ENCODE measurements around a stretch of chr18.

DNA sequence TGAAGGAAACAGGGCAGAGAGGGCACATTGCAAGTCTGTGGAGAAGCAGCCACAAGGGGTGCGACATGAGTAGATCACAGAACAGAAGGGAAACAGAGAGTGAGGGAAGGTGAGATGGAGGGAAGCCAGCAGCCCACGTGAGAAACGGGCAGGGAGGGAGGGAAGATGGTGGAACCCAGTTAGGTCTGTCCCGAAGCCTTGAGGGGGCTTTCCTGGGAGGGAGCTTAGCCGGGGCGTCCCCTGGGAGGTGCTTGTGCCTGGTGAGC, 34.3 kb downstream of the NAPG start:
- PRO-cap = no peak

GRCh38 chr18:10794562-10795152, 268.8 kb downstream of the NAPG start:
- PRO-cap = no peak

DNA sequence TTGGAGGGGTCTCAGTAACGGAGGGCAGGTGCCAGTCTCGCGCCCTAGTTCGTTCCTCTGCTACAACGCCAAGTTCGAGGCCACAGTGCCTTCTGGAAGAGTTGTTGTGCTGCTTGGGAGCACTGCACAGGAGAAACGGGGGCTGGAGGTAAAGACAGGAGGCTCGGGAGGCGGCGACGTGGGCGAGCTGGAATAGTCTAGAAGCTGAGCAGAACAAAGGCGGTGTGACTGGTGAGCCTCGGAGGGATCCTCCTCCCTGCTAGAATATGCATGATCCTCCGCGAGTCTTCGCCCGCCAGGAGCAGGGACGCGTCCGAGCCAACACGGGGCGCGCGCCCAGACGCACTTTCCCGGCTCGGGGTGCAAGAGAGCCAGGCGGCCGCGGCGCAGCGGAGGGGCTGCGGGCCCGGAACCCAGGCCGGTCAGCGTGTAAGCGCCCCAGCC, 62.2 kb downstream of the GNAL start:
- PRO-cap = bidirectional peak, plus-strand start at position 283 of the sequence, minus-strand start at position 215 of the sequence

DNA sequence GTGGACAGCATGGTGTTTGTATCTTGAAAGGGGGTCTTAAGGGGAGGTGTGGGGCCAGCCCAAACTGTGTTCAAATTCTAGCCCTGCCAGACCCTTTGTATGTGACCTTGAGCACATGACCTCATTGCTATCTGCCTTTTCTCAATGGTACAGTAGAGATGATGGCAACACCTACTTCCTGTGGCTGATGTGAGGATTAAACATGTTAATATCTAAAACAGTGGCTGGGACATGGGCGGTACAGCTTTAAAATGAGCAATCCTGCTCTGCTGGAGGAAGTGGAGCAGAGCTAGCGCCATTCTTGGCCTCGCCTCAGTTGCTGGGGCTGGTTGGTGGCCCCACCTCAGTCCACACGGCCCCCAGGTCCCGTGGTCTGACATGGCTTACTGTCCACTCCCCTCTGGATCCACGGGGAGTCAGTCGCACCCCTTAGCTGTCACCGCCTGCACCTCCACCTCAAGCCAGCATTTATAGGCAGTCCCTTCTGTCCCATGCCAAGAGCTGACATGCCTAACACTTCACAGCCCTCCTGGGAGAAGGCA, 71.8 kb downstream of the GNAL start:
- PRO-cap = no peak

DNA sequence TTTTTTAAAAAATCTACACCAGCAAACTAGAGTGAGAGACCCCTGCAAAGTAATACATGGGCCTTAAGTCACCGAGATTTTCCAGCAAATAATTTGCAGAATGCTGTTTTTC, 256 bp downstream of the MPPE1 start:
- PRO-cap = no peak

DNA sequence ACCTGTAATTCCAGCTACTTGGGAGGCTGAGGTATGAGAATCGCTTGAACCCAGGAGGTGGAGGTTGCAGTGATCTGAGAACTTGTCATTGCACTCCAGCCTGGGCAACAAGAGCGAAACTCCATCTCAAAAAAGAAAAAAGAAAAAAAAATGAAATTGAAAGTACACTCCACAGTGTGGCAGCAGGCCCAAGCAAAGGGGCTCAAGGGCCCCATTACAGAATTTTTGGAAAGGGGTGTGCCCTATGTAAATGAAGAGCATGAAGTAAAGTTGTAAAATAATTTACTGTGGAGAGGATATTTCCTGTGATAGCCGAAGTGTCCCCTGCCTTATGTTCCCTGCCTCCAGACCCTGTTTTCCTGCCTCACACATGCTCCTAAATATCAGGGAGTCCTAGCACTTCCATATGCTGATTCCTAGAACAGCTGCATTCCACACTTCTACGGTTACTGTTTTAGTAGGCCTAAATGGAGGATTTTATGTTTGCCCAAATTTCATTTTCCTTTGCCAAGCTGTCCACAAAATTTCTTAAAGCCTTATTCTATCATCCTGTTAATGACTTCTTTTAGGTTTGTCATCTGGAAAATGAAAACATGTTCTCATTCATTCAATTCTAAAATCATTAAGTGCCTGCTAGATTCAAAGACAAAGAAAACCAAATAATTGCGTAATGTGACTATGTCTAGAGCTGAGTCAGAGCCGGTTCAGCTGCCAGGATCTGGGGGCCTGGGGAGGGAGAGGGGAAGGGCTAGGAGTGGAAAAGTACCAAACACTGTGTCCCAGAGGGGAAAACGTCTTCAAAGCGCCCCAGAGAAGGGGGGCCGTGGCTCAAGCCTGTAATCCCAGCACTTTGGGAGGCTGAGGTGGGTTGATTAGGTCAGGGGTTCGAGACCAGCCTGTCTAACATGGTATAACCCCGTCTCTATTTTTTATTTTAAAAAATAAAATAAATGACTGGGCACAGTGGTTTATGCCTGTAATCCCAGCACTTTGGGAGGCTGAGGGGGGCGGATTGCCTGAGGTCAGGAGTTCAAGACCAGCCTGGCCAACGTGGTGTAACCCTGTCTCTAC, 25.9 kb upstream of the IMPA2 start:
- PRO-cap = no peak

DNA sequence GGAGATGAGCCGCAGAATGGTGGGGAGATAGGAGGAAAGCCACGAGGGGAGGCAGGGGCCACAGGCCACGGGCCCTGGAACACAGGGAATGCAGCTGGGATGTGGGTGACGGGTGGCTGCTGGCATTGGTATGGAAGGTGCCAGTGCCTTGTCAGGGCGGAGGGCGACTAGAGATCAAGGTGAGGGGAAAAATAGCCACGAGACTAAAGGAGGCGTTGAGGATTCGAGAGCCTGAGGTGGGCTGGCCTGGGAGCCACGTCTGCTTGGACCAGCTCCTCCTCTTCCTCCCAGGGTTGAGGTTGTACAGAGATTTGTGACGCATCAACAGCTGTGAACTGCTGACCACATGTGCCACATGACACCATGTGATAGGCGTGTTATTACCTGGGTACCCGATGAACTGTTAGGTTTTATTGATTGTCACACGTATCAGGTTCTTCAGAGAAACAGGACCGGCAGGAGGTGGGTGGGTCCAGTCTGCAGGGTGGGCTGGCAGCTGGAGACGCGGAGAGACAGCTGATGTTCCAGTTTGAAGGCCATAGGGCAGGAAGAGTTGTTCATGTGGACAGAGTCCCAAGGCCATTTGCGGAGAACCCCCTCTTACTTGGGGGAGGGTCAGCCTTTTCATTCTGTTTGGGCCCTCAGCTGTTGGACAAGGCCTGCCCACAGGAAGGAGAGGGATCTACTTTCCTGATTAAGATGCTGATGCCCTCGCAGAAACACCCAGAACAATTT, 10.0 kb downstream of the IMPA2 start:
- PRO-cap = no peak

GRCh38 chr18:11995491-11996167, 14.3 kb downstream of the IMPA2 start:
- PRO-cap = no peak

- PRO-cap = bidirectional peak, plus-strand start at chr18:12038707, minus-strand start at chr18:12038706; bidirectional peak, plus-strand start at chr18:12038861, minus-strand start at chr18:12038868; unidirectional peak, minus-strand start at chr18:12039077; unidirectional peak, minus-strand start at chr18:12039106; unidirectional peak, minus-strand start at chr18:12039200
Observed at GRCh38 chr18:12038607-12039579, 54.8 kb upstream of the ANKRD62 start.

DNA sequence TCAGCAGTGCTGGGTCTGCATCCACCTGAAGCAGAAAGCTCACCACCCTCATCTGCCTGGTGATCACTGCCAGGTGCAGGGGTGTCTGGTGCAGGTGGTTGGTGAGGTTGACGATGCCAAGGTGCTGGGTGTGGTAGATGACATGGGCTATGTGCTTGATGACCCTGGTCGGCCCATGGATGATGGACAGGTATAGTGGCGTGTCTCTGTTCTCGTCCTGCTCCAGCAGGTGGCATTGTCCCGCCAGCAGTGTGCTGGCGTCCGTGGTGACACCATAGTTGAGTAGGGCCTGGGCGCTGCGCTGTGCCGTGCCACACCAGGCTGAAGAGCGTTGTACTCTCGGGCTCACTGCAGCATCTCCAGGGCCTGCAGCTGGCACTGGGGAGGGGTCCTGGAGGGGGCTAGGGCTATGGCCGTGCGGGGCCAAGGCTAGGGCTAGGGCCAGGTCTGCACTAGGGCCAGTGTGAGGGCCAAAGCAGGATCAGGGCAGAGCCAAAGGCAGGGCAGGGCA, 903 bp upstream of the ANKRD62 start:
- PRO-cap = no peak

- PRO-cap = no peak
Observed at GRCh38 chr18:12278199-12278720, 24.1 kb downstream of the CIDEA start.

GRCh38 chr18:12375976-12376500, 989 bp downstream of the AFG3L2 start:
- PRO-cap = no peak

- PRO-cap = no peak
Observed at GRCh38 chr18:12463125-12463649, 55.5 kb downstream of the PRELID3A start.

DNA sequence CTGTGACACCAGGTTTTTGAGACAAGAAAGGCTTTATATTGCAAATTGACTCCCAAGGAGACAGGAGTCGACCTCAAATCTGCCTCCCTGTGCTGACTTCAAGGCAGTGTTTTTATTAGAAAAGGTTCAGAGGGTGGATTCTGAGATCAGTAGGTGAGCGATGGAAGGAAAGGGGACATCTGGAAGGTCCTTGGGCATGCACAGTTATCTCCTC, 10.4 kb downstream of the PSMG2 start:
- PRO-cap = no peak

- PRO-cap = no peak
Observed at GRCh38 chr18:12811255-12811612, 72.8 kb downstream of the PTPN2 start.

DNA sequence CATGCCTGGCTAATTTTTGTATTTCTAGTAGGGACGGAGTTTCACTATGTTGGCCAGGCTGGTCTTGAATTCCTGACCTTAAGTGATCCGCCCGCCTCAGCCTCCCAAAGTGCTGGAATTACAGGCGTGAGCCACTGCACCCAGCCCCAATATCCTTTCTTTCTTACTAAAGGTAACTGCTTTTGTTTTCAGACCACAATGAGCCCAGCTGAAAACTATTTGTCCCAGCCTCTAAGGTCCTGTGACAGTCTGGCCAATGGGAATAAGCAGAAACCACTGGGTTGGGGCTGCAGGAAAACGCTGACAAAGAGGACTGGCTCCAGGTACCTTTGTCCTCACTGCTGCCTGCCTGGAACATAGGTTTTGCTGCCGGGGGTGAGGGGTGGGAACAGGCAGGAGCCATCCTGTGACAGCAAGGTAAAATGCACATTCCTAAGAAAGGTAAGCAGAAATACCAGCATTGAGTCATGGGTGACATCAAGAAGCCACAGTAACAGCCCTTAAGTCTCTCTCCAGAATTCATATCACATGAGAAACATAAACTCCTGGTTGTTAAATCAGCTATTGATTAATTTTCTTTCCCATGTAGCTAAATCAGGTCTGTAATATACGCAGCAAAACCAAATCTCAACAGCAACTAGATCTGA, 21.6 kb downstream of the PTPN2 start:
- PRO-cap = no peak

DNA sequence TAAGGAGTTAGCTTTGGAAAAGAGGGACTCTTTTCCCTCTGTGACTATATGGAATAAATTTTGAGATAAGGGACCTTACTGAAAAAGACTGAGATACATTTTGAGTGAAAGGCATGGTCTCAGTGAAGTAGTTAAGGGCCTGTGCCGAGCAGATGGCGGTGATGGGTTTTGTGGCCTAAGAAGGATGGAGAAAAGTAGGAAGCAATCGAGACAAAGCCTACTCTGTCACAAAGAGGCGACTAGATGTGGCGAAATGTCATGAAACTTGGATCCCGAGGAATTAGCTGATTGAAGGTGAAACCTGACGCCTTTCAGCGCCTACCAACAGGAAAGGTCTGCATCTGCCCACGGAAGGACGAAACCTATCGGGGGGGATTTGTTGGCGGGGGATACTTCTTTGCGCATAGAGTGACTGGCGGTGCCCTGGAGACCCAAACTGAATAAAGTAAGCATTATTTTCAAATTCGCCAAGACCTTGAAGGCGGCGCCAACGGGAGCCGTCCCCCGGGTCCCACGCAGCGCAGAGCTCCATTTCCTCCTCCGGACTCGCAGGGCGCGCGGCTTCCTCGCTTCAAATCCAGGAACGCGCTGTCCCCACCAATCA, 462 bp upstream of the CEP192 start:
- PRO-cap = bidirectional peak, plus-strand start at position 228 of the sequence, minus-strand start at position 196 of the sequence; bidirectional peak, plus-strand start outside the sequence, minus-strand start at position 548 of the sequence

DNA sequence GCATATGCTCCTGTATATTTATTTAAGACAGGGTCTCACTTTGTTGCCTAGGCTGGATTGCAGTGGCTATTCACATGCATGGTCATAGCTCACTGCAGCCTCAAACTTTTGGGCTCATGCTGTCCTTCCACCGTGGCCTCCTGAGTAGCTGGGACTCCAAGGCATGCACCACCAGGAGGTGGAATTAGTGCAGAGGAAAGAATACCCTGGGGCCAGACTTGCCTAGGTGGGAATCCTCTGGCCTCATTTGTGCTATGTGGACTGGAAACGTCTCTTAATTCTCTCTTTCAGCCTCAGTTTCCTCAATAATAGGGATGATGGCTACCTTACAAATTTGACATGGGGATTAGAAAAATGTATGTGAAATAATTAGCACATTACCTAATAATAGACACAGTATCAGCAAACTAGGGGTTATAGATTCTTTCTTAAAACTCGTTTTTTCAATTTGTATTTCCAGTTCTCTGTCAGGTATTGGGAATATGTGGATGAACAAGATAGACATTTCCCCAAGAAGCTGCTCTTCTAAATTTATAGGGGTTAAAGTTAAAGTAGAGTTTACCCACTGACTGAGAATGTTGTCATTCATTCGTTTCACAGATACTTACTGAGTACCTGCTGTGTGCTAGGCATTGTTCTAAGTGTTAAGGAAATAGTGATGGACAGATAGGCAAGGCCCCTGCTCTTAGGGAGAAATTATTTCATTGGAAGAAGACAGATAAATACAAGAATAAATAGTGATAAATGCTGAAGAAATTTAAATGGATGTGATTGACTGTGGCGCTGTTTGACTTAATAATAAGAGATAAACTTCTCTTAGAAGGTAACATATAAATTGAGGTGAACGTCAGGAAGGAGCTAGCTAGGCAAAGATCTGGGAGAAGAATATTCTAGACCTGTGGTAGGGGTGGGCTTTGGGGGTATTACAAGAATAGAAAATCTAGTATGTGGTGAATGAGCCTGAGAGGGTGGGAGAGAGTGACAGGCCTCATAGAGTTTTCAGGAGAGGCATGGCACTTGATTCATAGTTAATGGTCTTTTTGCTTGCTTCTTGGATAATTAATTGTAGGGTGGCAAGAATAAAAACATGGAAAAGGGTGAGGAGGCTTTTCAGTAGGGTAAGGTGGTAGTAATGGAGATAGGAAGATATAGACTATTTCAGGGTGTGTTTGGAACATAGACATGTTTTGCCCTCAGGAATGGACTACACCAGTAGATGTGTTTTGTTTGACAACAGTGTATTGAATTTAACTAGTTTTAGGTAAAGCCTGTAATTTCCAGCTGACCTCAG, 2.7 kb downstream of the CEP192 start:
- PRO-cap = no peak

GRCh38 chr18:13087020-13087224, 95.8 kb downstream of the CEP192 start:
- PRO-cap = no peak

DNA sequence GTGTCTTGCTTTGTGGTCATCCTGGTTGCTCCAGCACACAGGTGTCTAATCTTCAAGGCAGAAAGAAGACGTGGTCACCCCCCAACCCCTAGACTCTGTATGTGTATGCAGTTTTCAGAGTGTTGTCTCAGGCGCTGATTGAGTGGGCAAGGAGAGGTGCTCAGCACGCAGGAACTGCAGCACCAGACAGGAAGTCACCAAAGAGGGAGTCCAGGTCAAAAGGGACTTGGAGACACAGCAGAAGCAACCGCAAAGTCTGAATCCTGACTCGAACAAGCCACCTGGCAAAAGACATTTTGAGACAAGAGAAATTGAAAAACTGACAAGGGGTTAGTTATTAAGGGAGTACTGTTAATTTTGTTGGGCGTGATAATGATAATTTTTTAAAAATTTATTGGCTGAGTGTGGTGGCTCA, 79.8 kb upstream of the LDLRAD4 start:
- PRO-cap = no peak

All from neural crest cell (in vitro differentiated cells).